ENCODE data around the gene GSTA1.

- PRO-cap, result unidirectional peak, minus-strand start at chr6:52803816
- RRBS, result no CpG with 5 or more reads among the region's 4 CpGs
Observed at GRCh38 chr6:52803574-52803989, at the start of gene GSTA1. Gene GSTA1 (minus strand): TSS chr6:52803816.

- PRO-cap, result unidirectional peak, plus-strand start at chr6:52815444
- RRBS, result no CpG with 5 or more reads among the region's 14 CpGs
Observed at GRCh38 chr6:52815167-52815930, 11.7 kb upstream of the GSTA1 start.

DNA sequence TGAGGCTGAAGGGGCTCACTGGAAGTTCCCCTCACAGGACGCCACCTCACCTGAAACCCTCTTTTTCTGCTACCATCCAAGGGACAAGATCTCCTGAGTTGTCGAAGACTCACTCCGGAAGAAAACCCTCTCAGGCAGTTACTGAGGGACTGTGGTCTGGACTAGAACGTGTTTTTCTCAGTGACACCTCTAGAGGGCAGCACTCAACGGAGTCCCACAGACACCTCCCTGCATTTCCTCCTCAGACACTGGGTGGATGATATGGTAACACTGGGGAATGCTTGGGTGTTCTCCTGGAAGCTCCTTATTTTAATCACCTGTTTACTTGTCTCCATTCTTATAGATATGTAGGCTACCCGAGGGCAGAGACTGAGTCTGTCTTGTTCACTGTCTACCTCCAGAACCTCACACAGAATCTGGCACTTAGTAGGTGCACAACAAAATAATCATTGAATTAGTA, 27.1 kb downstream of the GSTA3 start:
- PRO-cap, result bidirectional peak, plus-strand start at position 337 of the sequence, minus-strand start at position 179 of the sequence
- RRBS, result no CpG with 5 or more reads among the region's 6 CpGs

DNA sequence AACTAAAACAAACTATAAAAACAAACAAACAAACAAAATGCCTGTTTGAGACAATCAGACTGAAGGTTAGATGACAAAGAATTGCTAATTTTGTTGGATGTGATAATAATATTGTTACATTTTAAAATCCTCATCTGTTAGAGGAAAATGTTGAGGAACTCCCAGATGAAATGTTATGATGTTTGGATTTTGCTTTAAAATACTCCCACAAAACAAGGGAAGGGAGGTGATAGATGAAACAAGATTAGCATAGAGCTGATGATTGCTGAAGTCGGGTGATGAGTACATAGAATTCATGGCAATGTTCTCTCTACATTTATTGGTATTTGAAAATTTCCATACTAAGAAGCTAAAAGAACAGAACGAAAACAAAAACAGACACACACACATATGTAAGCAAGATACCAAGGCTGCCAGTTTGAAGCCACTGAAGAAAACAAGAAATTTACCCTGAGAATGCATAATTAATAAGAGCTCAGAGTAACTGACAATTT, 1.6 kb downstream of the GSTA4 start:
- PRO-cap, result no peak
- RRBS, result no CpG with 5 or more reads among the region's 2 CpGs

- PRO-cap, result no peak
- RRBS, result no CpG with 5 or more reads among the region's 6 CpGs
Observed at GRCh38 chr6:53341180-53341919, 7.4 kb downstream of the ELOVL5 start.

DNA sequence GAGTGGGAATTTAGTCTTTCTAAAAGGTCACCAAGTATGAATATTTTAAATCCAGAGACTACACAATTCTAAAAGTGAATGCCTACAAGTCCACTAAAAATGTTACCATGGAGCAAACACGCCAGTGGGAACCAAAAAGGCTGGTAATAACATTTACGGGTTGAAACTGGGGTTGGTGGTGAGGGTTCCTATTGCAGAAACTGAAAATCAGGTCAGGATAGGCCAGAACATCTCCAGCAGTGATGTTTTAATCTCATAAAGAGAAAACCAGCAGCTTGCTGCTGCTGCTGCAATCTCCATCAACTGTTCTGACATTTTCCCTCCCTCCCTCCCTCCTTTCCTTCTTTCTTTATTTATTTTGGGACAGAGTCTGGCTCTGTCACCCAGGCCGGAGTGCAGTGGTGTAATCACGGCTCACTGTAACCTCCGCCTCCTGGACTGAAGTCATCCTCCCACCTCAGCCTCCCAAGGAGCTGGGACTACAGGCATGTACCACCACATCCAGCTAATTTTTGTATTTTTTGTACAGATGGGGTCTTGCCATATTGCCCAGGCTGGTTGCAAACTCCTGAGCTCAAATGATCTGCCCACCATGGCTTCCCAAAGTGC, 5.8 kb downstream of the ELOVL5 start:
- PRO-cap, result no peak
- RRBS, result no CpG with 5 or more reads among the region's 5 CpGs

DNA sequence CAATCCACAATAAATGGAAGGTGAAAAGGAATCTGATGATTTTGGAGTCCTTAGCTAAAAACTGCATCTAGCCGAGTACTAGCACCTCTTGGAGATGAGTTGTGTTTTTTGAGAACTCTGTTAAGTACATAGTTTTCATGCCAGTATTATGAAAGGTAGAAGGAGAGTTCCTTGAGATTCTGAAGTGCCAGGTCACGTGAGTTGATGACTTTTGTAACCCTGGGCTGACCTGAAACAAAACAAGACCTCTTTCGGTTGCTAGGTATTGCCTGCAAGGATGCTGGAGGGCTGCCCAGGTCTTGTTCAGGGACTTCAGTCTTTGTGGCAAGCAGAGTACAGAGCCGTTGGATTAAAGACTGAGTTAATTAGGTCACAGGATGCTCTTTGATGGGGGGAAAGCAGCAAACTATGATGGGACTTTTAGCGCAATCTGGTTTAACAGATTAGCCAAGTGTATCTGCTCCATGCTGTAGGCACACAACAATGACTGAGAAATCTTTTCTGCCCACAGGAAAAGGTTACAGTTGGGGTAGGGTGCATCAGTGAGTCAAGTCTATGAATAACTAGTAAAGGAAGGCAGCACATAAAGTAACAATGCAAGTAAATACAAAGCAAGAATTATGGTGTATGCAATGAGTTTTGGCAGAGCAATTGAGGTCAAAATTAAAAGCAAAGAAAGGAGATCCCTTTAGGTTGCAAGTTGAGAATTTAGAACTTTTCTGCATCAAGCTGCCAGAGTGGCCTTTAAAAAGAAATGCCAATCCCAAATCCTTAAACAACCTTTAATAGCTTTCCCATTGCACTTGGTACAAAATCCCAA, 12.9 kb upstream of the ELOVL5 start:
- PRO-cap, result no peak
- RRBS, result no CpG with 5 or more reads among the region's 5 CpGs

DNA sequence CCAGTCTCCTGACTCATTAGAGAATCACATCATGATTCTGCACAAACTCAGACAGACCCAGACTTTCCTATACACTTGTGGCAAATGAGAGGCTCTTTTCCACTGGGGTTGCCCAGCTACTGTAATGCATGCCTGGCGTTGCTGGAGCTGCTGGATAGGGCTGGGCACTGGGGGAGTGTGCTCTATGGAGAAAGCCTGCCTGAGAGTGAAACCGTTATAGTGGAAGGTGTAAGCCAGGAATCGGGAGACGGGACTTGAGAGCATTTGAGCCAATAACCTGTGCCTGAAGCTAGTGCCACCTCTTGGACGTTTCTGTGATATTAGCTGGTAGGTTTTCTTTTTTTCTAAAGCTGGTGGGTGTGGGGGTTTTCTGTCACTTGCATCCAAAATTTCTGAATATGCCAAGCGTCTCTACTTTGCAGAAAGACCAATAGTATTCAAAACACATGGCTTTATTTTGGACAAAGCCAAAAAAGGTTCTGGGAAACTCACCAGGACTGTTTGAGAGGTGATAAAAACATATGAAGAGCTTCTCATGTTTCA, 51.5 kb downstream of the GCLC start:
- PRO-cap, result no peak
- RRBS, result no CpG with 5 or more reads among the region's 6 CpGs

DNA sequence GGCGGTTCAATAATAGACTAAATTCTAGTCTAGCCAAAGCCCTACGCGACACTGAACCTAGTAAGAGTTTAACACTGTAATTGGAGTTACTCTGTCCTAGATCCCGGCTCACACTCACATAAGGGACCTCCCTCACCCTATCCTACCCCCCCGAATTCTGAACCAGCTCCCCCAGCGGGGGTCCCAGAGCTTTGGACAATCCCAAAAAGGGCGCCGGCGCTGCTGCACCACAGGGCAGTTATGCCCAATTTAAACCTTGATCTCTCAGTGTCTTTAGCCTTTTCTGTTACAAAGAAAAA, 2.4 kb upstream of the GCLC start:
- PRO-cap, result unidirectional peak, plus-strand start at position 198 of the sequence
- RRBS, result 13% methylated on average over 3 of the region's 9 CpGs

DNA sequence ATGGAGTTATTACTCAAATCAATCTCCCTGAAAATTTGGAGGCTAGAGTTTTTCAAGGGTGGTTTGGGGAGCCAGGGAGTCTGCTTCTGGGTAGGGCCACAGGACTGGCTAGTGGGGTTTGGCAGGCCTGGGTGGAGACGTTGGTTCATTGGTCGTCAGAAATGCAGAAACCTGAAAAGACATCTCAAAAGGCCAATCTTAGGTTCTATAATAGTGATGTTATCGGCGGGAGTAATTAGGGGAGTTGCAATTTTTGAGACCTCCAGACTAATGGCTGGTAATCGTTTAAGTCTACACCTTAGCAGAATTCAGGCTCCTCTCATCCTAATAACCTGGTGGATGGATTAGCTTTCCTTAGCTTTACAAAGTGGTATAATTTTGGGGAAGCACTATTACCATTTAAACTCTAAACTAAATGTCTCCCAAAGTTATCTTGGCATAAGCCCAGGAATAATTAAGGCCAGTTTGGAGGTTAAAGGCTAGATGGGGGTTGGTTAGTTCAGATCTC, 51.4 kb downstream of the KLHL31 start:
- PRO-cap, result no peak
- RRBS, result no CpG with 5 or more reads among the region's 5 CpGs

DNA sequence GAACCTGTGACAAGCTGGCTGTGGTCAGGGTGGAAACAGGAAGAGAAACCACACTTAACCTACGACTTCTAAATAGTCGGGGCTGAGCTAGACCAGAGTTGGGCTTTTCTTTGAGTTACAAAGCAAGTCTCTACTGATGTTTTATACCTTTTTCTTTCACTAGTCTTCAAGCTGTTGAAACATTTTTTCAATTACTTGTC, 18.1 kb downstream of the KLHL31 start:
- PRO-cap, result no peak
- RRBS, result no CpG with 5 or more reads among the region's 2 CpGs

- PRO-cap, result bidirectional peak, plus-strand start at chr6:53922838, minus-strand start at chr6:53922848
- RRBS, result 71% methylated on average over 2 of the region's 17 CpGs
Observed at GRCh38 chr6:53922472-53923220, 127.8 kb downstream of the LRRC1 start.

DNA sequence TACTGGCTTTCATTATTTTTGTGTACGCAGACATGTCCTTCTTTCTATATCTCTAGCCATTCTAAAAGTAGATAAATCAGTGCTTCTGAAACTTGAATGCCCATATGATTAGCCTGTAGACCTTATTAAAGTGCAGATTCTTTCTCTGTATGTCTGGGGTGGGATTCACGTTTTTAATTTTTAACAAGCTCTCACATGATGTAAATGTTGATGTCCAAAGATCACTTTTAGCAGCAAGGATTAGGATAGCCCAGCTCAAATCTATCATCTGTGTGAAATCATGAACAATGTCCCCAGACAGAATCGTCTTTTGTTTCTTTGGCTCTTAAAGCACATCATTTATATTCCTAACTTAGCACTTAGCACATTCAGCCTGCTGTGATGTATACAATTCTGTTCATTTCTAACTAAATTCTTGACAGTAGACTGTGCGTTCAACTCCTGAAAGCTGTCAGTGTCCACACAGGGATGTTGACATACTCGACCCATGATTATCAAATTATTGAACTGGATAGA, 102.2 kb upstream of the MLIP start:
- PRO-cap, result no peak
- RRBS, result no CpG with 5 or more reads among the region's 5 CpGs

DNA sequence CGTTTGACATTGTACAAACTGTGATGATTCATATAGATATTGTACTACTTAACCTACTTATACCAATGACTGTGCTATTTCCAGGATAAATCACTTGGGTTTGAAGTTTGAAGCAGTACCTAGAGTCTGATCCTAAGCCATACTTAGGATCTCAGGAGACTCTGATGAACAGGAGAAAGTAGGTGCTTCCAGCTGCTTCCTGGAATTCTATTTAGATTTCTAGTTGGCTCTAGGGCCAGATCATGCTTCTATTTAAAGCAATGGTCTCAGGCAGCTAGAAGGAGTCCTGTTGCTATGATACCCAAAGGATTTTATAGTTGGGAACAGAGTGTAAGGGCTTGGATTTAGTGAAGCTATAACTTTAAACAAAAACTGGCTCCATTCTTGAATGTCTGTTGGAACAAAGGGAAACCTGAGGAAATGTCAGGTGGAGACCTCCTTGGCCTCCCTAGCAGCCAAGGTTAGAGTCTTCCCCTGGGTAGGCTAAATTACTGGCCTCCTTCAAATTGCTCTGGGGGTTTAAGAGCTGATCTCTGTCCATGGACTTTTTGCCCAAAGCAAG, 52.3 kb upstream of the TINAG start:
- PRO-cap, result no peak
- RRBS, result no CpG with 5 or more reads among the region's 1 CpG

DNA sequence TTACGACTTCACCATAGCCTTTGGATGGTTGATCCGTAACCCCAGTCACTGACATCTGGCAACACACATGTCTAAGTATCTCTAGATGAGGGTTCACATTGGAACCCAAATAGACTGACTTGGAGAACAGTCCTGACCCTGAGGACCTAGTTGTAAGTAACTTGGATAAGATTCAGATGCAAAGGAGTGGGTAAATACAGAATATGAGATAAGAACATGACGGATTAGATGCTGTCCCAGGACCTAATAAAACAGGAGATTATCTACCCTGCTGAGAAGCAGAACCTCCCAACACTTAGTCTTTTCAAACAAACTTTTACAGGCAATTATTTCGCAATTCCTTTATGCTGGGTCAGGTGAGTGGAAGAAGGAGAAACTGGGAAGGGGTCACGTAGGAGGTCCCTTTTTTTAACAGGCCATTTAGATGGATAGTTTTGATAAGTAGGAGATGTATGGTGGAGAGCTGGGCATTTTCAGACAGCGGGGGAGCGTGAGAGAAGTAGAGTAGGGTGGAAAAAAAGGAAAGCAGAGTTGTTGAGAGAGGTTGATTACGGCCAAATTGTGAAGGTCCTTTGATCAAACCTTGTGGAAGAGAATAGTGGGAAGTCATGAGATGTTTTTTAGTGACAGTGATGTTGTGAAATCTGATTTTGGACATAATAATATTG, 32.7 kb downstream of the FAM83B start:
- PRO-cap, result no peak
- RRBS, result no CpG with 5 or more reads among the region's 8 CpGs

GRCh38 chr6:54961275-54962234, 115.0 kb downstream of the FAM83B start:
- PRO-cap, result no peak
- RRBS, result no CpG with 5 or more reads among the region's 33 CpGs

DNA sequence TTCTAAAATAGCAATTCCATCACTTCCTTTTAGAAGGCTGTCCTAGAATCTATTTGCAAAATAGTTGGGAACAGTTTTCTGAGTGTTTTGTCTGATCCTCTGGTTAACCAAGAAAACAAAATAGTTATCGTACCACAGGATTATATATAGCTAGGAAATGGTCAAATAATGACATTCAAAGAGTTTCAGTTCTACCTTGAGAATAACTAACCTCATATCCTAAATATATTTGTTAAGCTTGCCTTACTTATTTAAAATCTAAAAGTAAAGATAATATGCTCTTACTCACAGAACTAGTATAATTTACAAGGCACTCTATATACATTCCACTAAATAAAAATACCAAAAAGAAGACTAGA, 173.9 kb downstream of the COL21A1 start:
- PRO-cap, result no peak
- RRBS, result no CpG with 5 or more reads among the region's 1 CpG

DNA sequence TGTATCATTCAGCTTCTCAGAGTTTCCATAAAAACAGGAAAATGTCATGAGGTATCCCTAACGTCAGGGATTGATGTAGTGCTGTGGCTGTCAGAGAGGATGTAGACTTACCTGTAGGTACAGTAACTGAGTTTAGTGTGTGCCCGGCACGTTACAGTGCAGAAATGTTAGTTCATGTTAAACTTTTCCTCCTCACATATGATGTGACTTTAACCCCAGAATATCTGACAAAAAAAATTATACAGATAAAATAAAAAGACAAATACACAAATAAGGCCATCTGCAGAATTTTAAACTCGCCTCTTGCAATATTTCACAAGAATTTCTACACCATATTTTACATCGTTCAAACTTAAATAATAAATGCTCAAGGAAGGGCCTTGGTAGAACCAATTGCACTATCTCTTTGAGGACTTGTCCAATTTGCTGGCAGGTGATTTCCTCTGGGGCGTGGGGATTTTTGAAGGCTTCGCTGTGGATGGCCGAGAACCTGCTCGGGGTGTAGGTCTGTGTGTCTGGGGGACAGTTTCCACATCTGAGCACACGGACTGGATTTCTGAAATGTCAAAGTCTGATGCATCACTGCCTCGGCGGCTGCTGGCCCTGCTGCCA, 211.3 kb upstream of the COL21A1 start:
- PRO-cap, result no peak
- RRBS, result no CpG with 5 or more reads among the region's 12 CpGs

DNA sequence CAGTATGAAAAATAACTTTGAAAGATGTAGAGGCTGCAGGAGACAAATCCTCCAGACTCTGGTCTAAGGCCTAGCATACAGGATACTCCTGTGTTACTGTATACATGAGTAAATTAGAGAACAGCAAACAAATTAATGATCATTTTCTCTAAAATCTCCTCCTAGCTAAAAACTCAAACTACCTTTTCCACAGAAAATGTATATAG, 291.0 kb upstream of the COL21A1 start:
- PRO-cap, result no peak

GRCh38 chr6:56541707-56542280, 294.4 kb upstream of the COL21A1 start:
- PRO-cap, result no peak
- RRBS, result no CpG with 5 or more reads among the region's 3 CpGs

All from Caco-2 (cell line).